ENCODE measurements around a stretch of chr19.

- PRO-cap, result no peak
These were observed 7.2 kb downstream of the CEBPG start for GRCh38 chr19:33380601-33381185.

DNA sequence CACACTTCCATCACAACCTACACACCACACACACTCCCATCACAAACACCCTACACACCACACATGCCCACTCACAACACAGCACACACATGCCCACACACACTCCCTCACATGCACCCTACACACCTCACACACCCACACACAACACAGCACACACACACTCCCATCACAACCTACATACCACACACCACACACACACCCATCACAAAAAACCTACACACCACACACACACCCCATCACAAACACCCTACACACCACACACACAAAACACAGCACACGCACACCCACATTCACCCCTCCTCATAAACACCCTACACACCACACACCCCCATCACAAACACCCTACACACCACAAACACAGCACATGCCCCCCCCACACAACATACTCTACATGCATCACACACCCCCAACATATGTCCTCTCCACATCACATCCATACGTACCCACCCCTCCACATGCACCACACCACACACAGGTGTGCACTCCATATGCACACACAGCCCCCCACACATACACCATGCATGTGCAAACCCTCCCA lies 15.0 kb downstream of the PEPD start:
- PRO-cap, result no peak

DNA sequence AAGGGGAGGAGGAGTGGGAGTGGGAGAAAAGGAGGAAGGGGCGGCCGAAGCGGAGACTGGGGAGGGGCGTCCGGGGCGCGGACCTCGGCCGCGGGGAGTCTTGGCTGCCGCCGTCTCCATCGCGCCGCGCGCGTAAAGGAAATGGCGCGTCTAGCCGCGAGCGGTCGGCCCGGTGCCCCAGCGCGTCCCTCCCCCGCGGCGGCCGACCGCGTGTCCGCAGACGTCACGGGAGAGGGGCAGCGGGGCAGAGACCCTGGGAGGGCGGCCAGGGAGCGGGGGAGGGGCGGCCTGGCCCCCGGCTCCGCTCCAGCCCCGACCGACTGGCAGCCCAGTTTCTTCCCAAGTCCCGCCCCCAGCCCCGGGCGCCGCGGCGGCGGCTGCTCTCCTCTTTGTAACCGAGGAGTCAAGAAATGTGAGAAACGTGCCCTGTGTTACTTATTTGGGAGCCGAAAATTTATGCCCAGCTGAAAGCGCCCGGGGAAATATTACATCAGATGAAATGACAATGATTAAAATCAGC lies 918 bp upstream of the KCTD15 start:
- PRO-cap, result bidirectional peak, plus-strand start at position 71 of the sequence, minus-strand start at position 134 of the sequence; bidirectional peak, plus-strand start outside the sequence, minus-strand start at position 179 of the sequence

DNA sequence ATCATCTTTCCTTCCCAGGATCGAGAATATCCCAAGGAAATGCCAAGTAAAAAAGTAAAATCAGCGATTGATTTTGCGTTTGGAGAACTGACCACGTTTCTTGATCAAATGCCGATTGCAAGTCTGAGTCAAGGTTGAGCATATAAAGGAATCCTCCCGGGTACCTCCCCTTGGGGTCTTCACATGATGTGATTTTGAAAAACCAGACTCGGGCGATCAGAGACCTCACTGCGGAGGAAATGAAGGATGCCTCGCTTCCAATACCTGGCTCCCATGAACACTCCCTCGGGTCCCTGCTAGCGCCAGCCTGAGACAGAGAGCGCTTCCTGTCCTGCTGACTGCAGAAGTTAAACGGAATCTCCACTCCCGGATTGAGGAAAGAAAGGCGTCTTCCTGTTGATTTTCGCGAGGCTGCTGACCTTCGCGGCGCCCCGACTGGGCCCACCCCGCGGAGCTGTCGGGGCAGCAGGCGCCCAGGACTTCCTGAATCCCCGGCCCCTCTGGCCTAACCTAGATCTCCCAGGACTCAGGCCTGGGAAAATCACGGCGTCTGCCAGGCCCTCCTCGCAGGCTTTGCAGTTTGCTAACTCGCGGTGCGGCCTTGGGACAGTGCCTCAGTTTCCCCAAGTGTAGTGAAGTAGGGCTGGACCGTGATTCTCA lies 108.7 kb downstream of the KCTD15 start:
- PRO-cap, result no peak

DNA sequence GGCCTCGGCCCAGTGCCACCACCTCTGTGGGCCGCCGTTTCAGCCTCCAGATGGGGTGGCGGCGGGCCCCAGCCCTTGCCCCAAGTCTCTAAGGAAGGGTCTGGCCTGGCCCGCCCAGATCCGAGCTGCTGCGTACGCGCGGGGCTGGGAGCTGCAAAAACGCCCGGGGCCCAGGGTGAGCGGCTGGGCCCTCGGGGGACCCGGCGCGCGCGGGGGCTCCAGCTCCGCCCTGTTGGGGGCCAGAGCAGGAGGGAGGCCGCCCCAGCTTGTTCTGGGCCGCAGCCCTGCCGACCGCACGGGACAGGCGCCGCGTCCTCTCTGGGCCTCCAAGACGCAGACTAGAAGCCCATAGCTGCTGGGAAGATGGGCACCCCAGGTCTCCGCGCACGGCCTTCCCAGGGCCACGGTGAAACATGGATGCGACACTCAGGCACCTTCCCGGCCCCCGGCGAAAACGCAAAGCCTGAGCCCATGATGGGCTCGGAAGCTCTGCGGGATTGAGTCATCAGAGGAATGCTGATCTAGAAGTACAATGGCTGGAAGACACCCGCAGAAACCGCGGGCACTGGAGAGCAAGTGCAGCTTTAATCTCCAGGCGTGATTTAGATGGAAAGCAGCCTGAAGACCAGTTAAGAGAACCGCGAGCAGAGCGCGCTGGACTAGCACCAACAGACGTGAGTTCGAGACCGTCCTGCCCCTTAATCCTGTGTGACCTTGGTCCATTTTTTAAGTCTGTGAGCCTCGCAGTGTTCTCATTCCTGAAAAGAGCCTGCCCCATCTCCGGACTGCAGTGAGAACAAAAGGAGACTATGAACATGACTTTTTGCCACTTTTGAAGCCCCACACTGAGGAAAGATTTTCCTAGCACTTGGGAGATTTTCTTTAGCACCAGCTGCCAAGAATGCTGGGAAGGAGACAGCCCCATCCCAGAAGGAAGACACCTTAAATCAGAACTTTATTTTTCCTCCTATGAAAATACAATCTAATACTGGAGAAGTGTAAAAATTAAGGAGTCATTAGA lies 110.4 kb downstream of the KCTD15 start:
- PRO-cap, result no peak

DNA sequence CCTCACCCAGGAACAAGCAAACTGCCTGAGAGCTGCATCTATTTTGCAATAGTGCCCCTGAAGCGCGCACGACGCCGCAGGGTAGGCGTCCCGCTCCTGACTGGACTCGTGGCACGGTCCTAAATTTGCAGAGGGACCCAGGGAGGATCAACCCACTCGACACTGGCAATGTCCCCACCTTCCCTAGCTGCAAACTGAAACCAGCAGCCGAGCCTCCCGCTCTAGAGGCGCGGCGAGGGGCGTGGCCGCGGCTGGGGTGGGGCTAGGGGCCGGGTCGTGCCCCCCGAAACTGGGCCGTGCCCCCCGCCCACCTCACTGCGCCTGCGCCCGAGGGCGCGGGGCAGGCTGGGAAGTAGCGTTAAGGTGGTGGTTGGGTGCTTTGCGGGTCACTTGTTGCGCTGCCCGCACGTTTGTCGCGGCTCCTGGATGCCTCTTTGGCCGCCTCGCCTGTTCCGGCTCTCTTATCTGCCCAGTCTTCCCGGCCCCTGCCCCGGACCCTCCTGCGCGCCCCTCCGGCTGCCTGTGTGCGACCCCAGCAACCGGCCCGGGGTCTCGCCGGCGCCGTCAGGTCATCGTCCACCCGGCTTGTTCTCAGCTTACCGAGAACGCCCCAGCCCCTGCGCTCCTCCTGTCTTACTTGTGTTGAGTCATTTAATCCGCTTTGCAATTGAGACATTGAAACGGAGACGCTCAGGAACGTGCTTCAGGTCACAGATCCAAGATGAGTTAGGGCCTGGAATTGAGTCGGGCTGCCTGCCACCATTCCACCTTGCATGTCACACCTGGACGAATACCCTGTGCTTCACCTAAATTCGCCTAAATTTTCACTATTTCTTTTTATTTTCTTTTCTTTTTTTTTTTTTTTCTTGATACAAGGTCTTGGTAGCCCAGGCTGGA lies 37.8 kb upstream of the LSM14A start:
- PRO-cap, result bidirectional peak, plus-strand start at position 343 of the sequence, minus-strand start at position 196 of the sequence

GRCh38 chr19:34218151-34218664 lies 36.1 kb upstream of the GARRE1 start:
- PRO-cap, result no peak

GRCh38 chr19:34254145-34254329 lies 317 bp upstream of the GARRE1 start:
- PRO-cap, result no peak

- PRO-cap, result no peak
These were observed 6.4 kb downstream of the GARRE1 start for GRCh38 chr19:34260743-34261221.

DNA sequence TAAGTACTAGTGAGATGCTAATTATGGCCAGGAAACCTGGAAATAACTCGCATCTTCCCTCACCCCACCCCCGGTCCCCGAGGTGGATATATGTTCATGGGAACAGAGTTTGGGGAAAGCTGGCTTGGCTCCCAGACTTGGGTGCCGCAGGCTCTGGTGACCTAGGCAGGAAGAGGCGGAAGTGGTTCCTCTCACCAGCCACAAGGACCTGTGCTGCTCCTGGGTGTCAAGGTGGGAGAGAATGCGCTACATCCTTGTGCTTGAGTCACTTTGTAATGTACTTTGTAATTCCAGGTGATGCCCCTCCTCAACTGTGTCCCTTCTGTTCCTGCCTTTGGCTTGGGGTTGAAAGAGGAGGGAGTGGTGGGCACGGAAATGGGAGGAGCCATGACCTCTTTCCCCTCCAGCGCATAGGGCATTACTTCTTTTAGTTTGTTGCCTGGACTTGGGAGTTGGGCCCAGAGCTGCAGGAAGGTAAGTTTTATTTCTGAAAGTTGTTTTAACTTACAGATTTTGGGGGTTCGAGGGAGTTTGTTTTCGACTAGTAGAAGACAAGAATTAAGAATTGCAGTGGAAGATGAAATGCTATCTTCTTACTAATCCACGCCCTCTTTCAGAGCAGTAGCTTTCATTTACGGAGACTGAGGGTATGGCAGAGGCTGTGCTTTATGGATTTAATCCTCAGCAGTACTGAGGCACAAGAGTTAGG lies 10.9 kb downstream of the GARRE1 start:
- PRO-cap, result no peak

GRCh38 chr19:35011211-35011661 lies 11.1 kb downstream of the GRAMD1A start:
- PRO-cap, result no peak

- PRO-cap, result no peak
These were observed 4.0 kb upstream of the SCN1B start for GRCh38 chr19:35026222-35026669.

- PRO-cap, result no peak
These were observed 654 bp upstream of the SCN1B start for GRCh38 chr19:35029387-35030244.

DNA sequence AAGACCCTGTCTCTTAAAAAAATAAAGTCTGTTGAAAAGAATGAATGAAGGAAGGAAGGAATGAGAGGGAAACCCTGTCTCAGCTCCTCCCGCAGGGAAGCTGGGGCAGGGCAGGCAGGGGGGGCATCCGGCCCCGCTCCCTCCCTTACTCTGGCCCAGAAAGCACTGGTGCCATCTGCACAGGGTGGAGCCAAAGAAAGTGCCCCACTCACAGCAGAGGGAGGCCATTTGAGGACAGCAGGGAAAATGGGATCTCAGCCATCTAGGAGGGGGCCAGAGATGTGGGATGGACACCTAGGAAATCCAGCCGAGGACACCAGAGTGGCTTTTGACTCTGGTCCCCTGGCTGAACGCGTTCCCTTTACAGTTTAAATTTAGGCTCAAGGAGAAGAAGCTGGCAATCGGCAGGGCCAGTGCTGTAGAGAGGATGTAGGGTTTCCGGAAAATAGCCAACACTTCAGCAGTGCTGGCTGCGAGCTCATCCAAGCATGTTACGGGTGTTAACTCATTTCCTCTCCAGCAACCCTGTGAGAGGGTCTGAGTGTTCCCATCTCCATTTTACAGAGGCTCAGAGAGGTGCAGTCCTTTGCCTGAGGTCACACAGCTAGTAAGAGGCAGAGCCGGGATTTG lies 3.5 kb upstream of the HPN start:
- PRO-cap, result no peak

DNA sequence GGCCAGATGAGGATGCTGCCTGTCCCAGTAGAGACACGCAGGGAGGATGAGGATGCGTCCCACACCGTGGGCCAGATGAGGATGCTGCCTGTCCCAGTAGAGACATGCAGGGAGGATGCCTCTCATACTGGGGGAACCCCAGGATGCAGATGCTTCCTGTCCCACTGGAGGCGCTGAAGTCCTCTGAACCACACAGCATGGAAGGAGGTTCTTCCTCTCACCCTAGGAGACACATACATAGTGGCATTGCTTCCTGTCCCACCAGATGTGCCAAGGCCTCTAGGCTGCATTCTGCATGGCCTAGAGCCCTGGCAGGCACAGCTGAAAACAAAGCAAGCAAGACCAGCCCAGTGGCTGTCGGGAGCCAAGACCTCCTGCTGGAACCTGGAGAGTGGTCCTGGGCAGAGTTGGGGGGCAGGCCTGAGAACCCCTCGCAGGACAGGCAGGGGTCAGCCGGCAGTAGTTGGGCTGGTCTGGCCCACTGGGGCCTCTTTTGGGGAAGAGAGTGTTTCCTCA lies 4.2 kb downstream of the HPN start:
- PRO-cap, result no peak

DNA sequence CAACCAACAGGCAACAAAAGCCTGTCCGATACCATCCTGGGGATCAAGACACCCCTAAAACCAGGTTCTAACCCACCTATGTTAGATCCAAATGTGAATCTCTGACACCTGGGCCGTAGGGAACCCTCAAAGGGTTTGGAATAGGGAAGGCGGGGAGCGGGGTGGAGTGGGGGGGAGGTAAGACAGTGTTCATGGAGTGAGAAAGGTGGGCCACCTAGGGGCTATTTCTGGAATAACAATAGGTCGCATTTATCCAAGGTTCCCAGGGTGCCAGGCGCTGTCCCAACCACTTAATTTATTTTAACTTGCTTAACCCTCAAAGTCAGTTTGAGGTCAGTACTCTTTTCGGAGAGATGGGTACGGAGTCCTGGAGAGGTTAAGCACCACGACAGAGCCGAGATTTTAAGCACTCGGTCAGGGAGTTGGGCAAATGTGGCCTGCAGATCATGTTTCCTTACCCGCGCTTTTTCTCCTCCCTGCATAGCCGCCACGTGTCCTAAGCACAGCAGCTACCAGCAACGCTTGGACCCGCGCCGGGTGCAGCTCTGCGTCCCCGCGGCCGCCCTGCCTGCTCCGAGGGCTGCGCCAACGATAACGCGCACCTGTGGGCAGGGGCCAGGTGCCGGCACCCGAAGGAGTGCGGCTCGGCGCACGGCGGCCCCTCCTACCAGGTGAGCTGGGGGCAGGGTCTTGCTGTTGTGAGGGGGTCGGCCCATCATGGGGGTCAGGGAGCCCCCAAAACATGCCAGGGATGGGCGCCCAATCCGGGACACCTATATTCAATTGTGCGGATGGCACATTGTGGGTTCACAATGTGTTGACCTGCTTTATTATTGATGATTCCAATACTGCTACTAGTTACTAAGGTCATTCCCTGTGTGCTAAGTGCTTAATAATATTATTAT lies 24.9 kb upstream of the FXYD3 start:
- PRO-cap, result no peak

- PRO-cap, result no peak
These were observed 8.6 kb upstream of the LSR start for GRCh38 chr19:35240125-35240707.

GRCh38 chr19:35284688-35285275 lies 2.5 kb downstream of the HAMP start:
- PRO-cap, result no peak

GRCh38 chr19:35307737-35308426 lies 15.9 kb downstream of the MAG start:
- PRO-cap, result no peak

DNA sequence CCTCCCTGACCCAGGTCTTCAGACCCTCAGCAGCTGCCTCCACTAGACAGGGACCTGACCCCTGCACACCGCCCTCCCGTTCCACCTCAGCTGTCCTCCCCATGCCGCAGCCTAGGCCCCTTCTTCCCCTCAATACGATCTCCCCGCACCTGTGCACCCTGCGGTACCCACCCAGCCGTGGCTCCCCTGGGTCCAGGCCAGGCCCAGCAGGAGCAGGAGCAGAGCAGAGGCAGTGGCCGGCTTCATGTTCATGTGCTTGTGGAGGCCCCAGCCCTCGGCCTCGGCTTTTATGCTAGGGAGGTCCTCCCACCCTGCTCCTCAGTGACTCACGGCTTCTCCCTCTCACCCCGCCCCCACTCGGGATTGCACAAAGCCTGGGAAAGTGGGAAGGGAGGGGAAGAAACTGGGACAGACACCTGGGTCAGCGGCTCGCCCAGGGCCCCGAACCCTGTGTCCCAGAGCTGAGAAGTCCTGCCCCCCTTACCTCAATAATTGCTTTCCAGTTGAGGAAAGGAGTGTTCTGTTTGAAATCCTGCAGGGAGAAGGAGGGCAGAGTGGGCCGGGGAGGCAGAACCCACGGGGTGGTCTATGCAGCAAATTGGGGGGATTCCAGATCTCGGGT lies 11.5 kb upstream of the KRTDAP start:
- PRO-cap, result no peak